H7 (cell line): ENCODE measurements around a stretch of chr17.

GRCh38 chr17:910734-911238, 68.8 kb downstream of the NXN start:
- RAMPAGE, long total RNA: no peak

DNA sequence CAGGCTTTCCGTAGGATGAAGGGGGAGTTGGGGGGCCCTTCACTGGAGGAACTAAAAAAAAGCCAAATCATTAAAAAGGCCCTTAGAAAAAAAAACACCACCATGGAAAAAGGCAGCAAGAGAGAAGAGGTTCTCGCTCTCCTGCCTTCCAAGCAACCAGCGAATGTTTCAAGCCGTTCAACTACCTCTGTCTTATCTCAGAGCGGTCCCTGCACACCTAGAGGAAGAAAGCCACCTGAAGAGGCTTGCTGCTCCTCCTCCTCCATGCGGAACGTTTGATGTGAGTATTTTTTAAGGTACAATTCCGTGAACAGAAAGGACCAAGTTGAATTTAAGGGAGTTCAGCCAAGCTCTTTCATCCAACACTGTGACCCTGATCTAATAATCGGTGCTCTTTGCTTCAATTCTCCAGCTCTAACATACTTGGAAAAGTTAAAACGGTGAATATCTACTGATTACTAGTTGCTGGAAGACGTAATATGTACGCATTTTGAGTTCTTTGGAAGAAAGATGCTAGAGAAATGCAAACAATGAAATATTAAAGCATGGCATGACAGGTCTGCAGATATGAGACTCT, 9.1 kb downstream of the NXN start:
- RAMPAGE, long total RNA: no peak

DNA sequence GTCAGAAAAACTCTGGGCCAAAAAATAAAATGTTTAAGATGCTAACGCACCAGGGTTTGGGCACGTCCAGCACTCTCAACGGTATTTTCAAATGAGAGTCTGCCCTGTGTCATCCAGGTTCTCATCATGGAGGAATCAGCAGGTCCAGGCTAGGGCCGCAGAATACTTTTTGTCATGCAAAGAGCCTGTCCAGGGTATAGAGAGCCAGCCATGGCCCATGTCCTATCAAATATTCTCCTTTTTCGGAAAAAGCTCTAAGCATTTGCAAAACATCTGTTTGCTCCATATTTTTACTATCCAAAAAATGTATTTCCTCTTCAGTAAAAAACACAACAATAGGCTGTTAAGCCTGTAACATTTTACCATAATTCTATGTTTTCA, 2.3 kb downstream of the NXN start:
- RAMPAGE, long total RNA: no peak

DNA sequence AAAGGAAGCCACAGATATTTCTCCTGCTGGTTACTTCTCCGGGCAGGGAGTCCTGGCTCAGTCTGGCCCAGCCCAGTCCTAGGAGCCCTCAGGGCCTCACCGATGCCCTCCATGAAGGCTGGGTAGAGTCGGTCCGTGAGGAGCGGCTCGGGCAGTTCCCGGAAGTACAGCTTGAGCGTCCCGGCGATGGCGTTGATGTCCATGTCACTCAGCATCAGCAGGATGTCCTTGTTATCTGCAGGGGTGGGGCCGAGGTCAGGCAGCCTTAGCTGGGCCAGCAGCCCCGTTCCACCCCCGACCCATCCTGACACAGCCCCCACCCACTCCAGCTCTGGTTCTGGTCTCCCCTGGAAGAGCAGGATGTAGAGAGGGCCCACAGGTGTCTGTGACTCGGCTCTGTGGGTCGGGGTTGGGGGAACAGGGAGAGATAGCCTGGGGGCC, 13.7 kb downstream of the TIMM22 start:
- RAMPAGE, long total RNA: no peak

GRCh38 chr17:1098305-1098660, 81.5 kb downstream of the ABR start:
- RAMPAGE, long total RNA: no peak

- RAMPAGE, long total RNA: no peak
Observed at GRCh38 chr17:1134581-1135469, 45.0 kb downstream of the ABR start.

- RAMPAGE, long total RNA: no peak
Observed at GRCh38 chr17:1267390-1267844, 2.8 kb upstream of the BHLHA9 start.

GRCh38 chr17:1324109-1324738, 44.8 kb downstream of the TRARG1 start:
- RAMPAGE, long total RNA: no peak

GRCh38 chr17:1353786-1354333, 46.2 kb downstream of the YWHAE start:
- RAMPAGE, long total RNA: no peak

DNA sequence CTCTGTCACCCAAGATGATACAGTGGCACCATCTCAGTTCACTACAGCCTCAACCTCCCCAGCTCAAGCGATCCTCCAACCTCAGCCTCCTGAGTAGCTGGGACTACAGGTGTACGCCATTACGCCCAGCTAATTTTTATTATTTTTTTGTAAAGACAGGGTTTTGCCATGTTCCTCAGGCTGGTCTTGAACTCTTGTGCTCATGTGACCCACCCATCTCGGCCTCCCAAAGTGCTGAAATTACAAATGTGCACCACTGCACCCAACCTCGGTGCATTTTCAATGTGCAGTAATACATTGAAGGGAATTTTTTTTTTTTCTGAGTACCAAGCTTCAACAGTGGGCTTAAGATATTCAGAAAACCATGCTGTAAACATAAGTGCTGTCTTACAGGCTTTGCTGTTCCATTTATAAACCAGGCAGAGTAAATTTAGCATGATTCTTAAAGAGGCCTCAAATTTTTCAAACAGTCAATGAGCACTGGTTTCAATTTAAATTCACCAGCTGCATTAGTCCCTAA, 28.8 kb downstream of the YWHAE start:
- RAMPAGE, long total RNA: no peak

DNA sequence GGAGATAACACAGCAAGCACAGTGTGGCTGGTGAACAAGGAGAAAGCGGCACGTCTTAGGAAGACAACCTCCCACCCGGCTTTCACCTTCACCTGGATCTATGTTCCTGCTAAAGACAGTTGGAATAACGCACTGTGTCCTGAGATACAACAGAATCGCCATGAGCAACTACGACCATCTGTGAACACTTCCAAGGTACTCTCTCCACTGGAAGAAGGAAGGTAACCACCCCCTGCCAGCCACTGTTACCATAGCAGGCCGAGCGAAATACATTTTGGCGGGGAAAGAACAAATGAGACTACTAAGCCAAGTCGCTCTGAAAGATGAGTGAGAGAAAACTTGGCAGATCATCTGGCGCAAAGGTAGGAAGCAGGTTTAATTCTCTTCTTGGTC, 9.9 kb downstream of the CRK start:
- RAMPAGE, long total RNA: no peak

DNA sequence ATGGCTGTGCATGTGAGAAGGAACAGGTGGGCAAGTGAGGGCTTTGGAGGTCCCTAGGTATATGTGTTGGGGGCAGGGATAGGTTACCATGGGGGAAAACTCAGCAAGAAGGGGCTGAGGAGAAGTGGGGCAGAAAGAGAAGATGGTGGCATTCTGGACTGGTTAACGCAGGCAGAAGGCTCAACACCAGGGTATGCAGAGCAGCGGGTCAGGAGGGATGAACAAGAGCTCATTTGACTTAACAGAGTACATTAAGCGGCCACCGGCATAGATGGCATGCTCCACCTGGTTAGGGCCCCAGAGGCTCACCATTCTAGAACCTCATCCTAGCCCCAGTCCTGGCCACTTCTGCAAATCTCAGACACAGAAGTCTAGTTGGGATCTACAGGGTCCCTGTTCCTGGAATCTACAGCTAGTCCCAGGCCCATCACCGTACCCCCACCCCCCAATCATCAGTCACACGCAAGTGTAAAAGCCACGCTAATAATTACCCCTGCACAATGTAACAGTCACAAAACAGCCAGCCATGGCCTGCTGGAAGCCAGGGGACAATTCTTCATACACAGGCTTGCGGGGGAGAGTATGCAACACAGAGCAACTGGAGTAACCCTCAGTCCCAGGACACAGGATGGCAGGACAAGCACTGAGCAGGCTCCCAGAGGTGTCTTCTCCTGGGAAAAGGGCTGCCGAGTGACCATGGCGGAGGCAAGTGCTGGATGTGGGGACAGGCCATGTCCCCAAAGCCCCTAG, 1.8 kb upstream of the MYO1C start:
- RAMPAGE, long total RNA: no peak

GRCh38 chr17:1505326-1505870, 11.0 kb downstream of the INPP5K start:
- RAMPAGE, long total RNA: no peak

DNA sequence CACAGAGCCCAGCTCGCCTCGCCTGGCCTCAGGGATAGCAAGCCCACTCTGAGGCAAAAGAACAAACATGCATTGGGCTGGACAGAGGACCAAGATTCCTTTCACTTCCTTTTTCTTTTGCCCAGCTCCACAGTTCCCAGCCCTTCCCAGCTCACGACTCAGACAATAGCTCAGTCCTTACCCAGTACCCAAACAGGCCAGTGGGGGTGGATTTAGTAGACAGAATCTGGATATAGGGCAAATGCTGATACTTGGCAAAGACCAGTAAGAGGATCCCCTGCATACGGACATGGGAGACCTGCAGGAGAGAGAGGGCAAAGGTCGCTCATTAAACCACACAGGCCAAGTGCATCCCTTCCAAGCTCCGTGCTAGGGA, 6.9 kb downstream of the INPP5K start:
- RAMPAGE, long total RNA: no peak

DNA sequence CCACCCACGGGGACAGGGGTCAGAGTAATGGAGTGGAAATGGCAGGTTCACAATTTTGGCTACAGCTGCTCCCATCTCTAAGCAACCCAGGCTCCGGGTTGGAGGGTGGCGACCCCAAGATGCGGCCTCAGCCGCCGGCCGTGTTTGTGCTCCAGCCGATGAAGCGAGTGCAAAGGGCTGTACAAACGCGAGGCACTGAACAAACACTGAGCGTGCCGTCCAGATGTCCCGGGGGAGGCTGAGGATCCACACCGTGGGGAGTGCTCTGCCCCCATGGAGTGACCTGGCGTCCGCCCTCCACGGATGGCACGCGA, 22.2 kb downstream of the SLC43A2 start:
- RAMPAGE, long total RNA: no peak

DNA sequence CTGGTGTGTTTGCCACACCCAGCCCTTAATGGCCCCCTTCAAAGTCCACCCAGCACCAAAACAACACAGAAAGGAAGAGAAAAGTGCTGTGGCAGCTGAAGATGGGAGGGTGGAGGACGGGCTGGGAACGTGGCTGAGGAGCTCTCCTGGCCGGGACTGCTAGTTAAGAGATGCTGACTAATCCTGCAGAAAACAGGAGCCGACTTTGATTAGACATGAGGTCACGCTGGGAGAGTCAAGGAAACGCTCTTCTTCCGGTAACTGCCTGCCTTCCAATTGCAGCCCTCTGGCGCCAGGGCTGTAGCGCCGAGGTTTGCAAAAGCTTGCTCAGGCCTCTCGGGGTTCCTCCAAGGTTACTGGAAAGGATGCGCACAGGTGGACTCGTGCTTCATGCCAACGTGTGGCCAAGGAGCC, 10.9 kb downstream of the SLC43A2 start:
- RAMPAGE, long total RNA: no peak

- RAMPAGE, long total RNA: no peak
Observed at GRCh38 chr17:1637778-1638993, 7.3 kb downstream of the SCARF1 start.

DNA sequence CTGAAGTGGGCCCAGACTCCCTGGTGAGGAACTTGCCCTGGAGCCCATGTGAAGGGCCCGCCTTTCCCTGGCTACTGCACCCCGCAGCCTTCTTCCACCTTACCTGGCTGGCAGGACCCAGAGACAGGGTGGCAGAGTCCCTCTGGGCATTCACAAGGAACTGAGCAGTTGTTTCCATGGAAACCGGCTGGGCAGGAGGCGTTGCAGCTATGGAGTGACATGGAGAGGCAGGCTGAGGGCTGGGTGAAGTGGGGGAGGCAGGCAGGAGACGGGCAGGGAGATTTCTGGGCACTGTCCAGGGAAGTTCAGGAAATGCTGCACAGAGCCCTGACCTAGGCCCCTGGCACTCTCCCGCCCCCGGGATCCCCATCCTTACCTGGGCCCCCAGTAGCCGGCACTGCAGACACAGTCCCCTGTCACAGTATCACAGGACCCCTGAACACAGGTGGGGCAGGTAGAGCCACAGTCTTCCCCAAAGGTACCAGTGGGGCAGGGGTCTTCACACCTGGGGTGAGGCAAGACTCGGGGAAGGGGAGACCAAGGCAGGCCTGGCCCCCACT, 5.9 kb downstream of the SCARF1 start:
- RAMPAGE, long total RNA: no peak

- RAMPAGE, long total RNA: no peak
Observed at GRCh38 chr17:1648066-1649087, 1.3 kb downstream of the RILP start.

DNA sequence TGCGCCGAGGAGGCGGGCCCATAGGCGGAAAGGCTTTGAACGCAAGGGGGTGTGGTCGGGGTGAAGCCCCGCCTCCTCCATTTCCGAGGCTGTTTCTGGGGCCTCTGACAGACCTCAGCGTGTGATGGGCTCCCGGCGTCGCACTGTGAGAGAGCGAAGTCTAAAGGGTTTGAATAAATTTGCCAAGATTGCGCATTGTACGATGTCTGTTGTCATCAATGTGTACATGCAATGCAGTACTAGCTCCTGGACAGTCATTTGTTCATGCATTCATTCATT, 223 bp upstream of the PRPF8 start:
- RAMPAGE, long total RNA: no peak